Testis (tissue), 5 donors: ENCODE results near the gene PYGO2.

DNA sequence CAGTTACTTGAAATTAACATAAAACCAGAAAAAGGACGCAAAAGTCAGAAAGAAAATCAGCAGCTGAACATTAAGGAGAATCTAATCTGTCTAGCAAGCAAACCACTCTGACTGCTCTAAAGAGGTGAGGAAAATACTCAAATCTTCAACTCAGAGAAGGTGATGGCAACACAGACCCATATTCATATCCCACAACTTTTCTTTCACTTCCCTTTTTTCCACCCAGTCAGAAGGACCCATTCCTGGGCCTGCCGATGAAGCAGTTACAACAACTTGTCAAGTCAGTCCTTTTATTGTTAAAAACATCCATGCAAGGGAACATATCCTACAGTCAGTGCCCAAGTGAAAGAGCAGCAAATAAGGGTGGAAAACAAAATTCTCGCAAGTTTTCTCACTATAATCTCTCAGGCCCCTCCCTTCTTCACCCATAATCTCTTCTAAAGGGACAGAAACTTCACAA is 33.5 kb downstream of the TPM3 start:
- PRO-cap, 3 experiments = no peak in any of the 3 experiments
- RAMPAGE, long total RNA, 2 experiments = no peak in any of the 2 experiments
- RRBS = no CpG with 5 or more reads among the region's 3 CpGs

DNA sequence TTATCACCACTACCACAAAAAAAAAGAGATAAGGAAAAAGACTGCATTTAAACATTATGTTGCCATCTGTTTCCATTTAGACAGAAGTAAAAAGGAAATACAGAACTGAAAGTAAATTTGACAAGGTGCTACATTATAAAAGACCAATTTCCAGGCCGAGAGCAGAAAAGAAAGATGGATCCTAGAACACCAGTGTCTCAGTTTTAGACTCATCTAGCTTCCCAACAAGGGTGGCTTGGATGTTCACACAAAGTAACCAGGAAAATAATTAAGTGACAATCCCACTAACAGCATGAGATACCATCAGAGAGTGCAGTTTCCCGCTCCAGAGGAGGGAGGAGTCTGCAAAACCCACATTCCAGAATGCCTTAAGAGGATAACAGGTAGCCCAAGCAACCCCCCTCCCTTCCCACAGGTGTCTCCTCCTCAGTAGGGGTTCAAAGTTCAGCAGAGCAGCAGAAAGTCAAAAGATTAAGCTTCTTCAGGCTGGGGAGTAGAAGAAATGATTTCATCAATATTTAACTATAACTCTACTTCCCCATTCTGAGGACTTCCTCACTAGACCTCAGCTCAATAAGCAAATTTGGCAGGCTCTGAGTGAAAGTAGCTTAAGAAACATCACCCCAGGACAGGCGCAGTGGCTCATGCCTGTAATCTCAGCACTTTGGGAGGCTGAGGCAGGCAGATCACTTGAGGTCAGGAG is 11.7 kb downstream of the TPM3 start:
- PRO-cap, 3 experiments = no peak in any of the 3 experiments
- RAMPAGE, long total RNA, 2 experiments = no peak in any of the 2 experiments
- RRBS = no CpG with 5 or more reads among the region's 3 CpGs

DNA sequence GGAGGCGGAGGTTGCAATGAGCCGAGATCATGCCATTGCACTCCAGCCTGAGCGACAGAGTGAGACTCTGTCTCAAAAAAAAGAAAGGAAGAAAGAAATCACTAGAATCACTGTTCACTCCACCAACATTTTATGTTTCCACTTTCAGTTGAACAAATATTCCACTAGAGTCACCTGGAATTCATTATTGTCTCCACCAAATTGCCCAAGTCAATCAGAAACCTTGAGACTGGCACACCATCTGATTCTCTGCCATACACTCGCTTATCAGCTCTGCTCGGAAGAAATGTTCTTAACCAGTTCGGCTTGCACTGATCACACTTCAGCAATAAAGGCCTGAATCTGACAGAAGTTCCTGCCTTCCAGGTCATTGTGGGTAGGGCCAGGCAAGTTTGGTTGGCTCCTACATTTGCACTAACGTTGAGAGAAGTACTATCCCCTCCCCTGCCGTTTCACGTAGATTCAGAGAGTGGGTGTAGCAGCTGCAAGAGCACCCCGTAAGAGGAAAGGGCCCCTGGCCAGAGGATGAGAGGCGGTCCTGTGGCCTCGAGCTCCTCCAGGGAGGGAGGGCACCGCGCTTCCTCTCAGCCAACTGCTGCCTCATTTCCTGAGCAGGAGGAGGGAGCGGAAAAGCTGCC is 9.9 kb downstream of the TPM3 start:
- PRO-cap, 3 experiments = peak in 3 of 3 experiments; most common plus-strand start position 610 of the sequence (in 2); most common minus-strand start position 554 of the sequence (in 3)
- RAMPAGE, long total RNA, 2 experiments = no peak in any of the 2 experiments
- RRBS = no CpG with 5 or more reads among the region's 15 CpGs

DNA sequence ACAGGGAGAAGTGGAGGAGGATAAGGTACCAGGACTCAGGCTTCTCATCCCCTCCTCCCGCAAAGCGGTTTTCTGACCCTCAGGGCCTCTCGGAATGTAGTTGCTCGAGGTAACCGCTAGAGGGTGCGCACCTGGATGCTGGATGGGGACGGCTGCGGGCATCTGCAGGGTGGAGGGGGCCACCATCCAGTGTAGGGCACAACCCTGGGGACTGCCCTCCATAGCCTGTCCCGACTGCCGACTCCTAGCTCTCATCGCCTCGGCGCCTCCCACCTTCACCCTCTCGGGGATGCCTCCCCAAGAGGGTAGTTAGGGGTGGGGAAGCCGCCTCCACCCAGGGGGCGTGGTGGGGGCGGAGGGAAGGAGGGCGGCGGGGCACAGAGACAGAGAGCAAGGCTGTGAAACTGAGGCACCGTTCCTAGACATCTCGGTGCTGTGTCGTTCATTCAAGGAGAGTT is 656 bp upstream of the ATP8B2 start:
- PRO-cap, 3 experiments = peak in 3 of 3 experiments; most common plus-strand start position 128 of the sequence (in 3); most common minus-strand start position 66 of the sequence (in 1)
- RAMPAGE, long total RNA, 2 experiments = no peak in any of the 2 experiments
- RRBS = no CpG with 5 or more reads among the region's 22 CpGs

DNA sequence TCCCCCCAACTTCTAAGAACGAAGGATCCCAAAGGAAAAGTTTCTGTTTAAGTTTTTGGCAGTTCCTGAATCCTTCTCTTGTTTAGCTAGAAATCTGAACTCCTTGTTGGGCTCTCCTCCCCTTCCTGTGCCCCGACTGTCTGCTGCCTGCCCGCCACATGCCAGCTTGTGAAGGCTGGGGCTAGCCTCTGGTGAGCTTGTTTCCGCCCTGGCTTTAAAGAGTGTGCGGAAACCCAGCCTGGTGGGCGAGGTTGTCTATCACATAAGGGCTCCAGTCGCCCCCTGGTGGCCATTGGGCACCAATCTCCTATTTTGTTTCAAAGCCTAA is 9.6 kb downstream of the ATP8B2 start:
- PRO-cap, 3 experiments = no peak in any of the 3 experiments
- RAMPAGE, long total RNA, 2 experiments = no peak in any of the 2 experiments
- RRBS = no CpG with 5 or more reads among the region's 7 CpGs

- PRO-cap, 3 experiments = no peak in any of the 3 experiments
- RAMPAGE, long total RNA, 2 experiments = no peak in any of the 2 experiments
- RRBS = no CpG with 5 or more reads among the region's 3 CpGs
Measured at GRCh38 chr1:154440989-154441508, 35.9 kb downstream of the IL6R start.

- PRO-cap, 3 experiments = no peak in any of the 3 experiments
- RAMPAGE, long total RNA, 2 experiments = no peak in any of the 2 experiments
- RRBS = no CpG with 5 or more reads among the region's 14 CpGs
Measured at GRCh38 chr1:154460343-154461016, 41.5 kb upstream of the TDRD10 start.

- PRO-cap, 3 experiments = no peak in any of the 3 experiments
- RAMPAGE, long total RNA, 2 experiments = no peak in any of the 2 experiments
Measured at GRCh38 chr1:154463129-154463381, 39.0 kb upstream of the TDRD10 start.

GRCh38 chr1:154519758-154519983 is 17.5 kb upstream of the SHE start:
- PRO-cap, 3 experiments = no peak in any of the 3 experiments
- RAMPAGE, long total RNA, 2 experiments = no peak in any of the 2 experiments
- RRBS = no CpG with 5 or more reads among the region's 6 CpGs

DNA sequence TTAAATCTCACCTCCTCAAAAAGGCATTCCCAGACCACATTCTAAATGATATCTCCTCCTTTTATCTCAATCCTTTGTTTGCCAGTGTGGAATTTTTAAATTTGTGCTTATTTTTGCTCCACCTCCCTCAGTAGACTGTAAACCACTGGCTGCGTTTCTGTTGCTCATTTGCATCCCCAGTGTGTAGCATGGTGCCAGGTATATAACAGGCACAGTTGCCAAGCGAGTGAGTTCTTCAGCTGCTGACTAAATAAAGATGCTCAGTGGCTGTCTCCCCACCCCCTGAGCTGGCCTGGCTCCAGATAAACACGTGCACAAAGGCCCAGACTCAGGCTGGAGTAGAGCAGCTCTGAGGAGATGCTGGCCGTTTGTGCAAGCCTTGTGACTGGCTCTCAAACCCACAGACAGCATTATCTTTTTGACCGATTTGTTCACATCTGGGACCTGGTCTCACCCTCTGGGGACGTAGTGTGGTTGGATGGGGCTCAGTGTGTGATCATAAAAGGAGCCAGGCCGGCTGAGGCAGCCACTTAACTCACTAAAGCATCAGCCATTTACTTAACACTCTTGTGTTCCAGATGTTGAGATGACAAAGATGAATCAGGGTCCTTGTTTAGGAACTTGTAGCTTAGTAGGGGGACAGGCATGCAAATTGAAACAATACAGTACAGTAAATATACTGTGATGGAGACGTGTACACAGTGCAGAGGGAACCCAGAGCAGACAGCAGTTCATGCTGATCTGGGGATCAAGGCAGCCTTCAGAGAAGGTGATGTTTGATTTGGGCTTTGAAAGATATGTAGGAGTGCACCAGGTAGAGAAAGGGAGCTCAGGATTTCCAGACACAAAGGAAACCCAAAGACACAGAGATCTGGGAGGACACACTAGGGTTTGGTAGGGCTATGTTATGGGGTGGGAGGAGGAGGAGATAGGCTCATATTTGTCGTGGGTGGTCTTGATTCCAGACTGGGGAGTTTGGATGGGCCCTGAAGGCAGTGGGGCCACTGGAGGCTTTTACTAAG is 7.3 kb downstream of the CHRNB2 start:
- PRO-cap, 3 experiments = no peak in any of the 3 experiments
- RAMPAGE, long total RNA, 2 experiments = no peak in any of the 2 experiments
- RRBS = no CpG with 5 or more reads among the region's 9 CpGs

GRCh38 chr1:154601767-154602799 is 5.9 kb downstream of the ADAR start:
- PRO-cap, 3 experiments = no peak in any of the 3 experiments
- RAMPAGE, long total RNA, 2 experiments = no peak in any of the 2 experiments
- RRBS = no CpG with 5 or more reads among the region's 15 CpGs

DNA sequence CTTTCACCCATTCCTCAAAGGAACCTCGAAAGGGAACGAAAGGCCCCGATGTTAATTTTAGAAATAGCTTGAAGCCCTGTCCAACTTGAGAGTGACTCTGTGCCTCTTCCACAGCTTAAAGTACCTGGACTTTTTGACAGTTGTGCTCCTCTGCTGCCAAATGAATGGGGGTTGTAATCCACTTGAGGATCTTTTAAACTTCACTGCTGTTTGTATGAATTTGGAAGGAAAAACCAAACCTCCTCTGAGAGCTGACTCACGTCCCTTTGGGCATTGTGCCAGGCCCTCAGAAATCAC is 78.5 kb downstream of the KCNN3 start:
- PRO-cap, 3 experiments = no peak in any of the 3 experiments
- RAMPAGE, long total RNA, 2 experiments = no peak in any of the 2 experiments
- RRBS = no CpG with 5 or more reads among the region's 4 CpGs

GRCh38 chr1:154951892-154952732 is 3.8 kb downstream of the PBXIP1 start:
- PRO-cap, 3 experiments = no peak in any of the 3 experiments
- RAMPAGE, long total RNA, 2 experiments = no peak in any of the 2 experiments
- RRBS = no CpG with 5 or more reads among the region's 18 CpGs

GRCh38 chr1:154961615-154962920 is at the start of gene PYGO2:
Gene PYGO2, minus strand, starts transcription at chr1:154961782.
- PRO-cap, 3 experiments = peak in 3 of 3 experiments; most common plus-strand start chr1:154961830 (in 2); most common minus-strand start chr1:154961760 (in 2)
- RAMPAGE, long total RNA, 2 experiments = start-site peak on the minus strand in 1 of 2 experiments, at chr1:154961724-154961760 at its widest, 305 reads per replicate
- RRBS = 2% methylated on average over 19 of the region's 95 CpGs

GRCh38 chr1:154969793-154970619 is 541 bp downstream of the SHC1 start:
- PRO-cap, 3 experiments = no peak in any of the 3 experiments
- RAMPAGE, long total RNA, 2 experiments = no peak in any of the 2 experiments
- RRBS = 20% methylated on average over 8 of the region's 24 CpGs

DNA sequence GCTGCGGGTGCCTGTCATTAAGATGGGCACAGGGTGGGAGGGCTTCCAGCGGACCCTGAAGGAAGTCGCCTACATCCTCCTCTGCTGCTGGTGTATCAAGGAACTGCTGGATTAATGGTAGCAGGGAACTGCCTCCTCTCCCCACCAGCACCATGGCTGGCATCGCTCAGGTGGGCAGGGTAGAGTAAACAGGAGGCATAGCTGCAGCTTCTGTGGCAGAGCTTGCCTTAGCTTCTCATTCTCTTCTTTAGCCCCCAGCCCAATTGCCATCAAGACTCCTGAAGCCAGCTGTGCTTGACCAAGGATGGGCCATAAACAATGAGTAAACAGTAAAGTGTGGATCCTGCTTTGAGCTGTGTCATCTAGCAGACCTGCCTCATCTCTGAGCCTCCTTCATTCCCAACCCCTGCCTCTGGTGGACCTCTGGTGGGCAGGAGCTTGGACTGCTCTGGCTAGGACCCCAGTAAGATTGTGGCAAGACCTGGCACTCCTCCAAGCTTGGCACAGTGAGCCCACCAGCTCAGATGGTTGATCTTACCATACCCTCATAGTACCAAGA is 372 bp downstream of the LENEP start:
- PRO-cap, 3 experiments = no peak in any of the 3 experiments
- RAMPAGE, long total RNA, 2 experiments = no peak in any of the 2 experiments
- RRBS = no CpG with 5 or more reads among the region's 4 CpGs

DNA sequence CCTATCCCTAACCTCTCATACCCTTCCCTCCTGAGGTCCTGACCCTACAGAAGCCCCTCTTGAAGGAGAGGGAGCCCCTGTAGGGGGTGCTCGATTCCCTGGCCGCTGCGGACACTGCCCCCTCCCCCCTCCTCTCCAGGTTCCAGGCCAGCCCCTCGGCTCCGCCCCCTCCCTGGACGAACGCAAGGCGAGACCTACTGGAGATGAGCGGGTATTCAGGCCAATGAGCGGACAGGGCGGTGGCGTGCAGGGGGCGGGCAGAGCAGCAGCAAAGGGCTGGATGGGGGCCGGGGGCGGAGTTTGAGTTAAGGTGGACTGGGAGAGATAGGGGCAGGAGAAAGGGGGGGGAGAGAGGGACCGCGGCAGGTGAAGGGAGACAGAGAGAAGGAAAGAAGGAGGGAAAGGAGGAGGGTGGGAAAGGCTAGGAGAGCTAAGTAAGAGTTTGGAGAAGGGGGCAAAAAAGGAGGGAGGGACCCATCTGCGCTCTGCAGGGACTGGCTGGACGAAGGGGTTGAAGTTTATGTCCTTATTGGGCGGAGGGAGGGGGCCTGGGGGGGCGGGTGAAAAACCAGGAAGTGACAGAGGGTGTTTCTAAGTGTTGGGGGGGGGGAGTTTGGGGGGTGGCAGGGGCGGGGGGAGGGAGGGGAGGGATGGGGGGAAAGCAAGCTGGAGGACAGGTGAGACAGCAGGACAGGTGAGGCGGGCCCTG is 455 bp upstream of the ZBTB7B start:
- PRO-cap, 3 experiments = peak in 3 of 3 experiments; most common plus-strand start position 338 of the sequence (in 3); most common minus-strand start position 116 of the sequence (in 3)
- RAMPAGE, long total RNA, 2 experiments = start-site peak on the plus strand in 2 of 2 experiments, centred at positions 639 to 653 of the sequence, 10 to 24 reads per replicate
- RRBS = no CpG with 5 or more reads among the region's 23 CpGs

DNA sequence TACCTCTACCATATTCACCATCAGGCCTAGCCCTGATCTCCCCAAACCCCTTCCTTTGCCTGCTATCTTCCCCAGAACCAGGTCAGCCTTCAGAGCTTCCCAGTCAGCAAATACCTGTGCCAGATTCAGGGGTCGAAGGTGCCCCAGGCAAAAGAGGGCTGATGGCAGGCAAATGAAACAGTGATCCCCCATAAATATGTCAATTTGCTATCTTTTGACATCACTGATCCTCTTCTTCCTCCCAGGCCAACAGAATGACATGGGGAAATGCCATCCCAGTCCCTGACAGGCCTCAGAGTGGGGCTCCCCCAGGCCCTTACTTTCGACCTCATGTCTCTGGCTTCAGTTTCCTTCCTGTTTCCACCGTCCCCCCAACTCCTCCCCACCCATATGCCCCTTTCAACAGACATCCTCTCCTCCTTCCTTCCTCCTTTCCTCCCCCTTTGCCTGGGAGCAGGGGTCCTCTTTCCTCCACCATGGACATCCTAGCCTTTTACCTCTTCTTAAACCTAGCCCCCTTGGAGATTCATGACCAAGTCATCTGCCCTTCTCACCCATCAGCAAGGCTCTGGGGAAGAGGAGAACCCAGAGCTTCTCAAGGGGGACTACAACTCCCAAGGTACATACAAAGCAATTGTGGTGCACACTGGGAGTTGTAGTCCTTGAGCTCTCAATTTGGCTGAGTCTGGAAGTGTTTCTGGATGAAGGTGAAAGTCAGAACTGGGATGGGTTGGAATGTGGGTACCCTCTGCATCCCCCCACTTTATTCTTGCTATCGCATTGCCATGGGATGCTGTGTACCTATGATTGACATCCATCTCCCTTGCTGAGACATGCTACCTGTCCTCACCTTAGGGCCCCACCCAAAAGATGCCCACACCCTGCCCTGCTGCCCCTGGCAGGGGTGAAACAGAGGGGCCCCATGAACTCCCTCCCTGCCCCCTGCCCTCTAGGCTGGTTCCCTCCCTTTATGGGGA is 4.1 kb downstream of the ZBTB7B start:
- PRO-cap, 3 experiments = peak in 1 of 3 experiments; most common minus-strand start position 294 of the sequence (in 1)
- RAMPAGE, long total RNA, 2 experiments = no peak in any of the 2 experiments
- RRBS = no CpG with 5 or more reads among the region's 4 CpGs

- PRO-cap, 3 experiments = no peak in any of the 3 experiments
- RAMPAGE, long total RNA, 2 experiments = no peak in any of the 2 experiments
- RRBS = no CpG with 5 or more reads among the region's 2 CpGs
Measured at GRCh38 chr1:155010780-155011059, 8.1 kb downstream of the ZBTB7B start.

GRCh38 chr1:155037798-155038302 is 4.2 kb downstream of the DCST1 start:
- PRO-cap, 3 experiments = no peak in any of the 3 experiments
- RAMPAGE, long total RNA, 2 experiments = no peak in any of the 2 experiments
- RRBS = no CpG with 5 or more reads among the region's 3 CpGs